Airway epithelial cell (primary cell): ENCODE results near the genes GRM8 and LRRC4.

GRCh38 chr7:121440717-121441516 lies 44.8 kb upstream of the FAM3C start:
- RAMPAGE, long total RNA: no peak

GRCh38 chr7:121530738-121531214 lies 134.7 kb upstream of the FAM3C start:
- RAMPAGE, long total RNA: no peak

- RAMPAGE, long total RNA: no peak
Measured at GRCh38 chr7:122672947-122673531, 25.9 kb downstream of the RNF133 start.

GRCh38 chr7:122848122-122848719 lies 38.0 kb downstream of the CADPS2 start:
- RAMPAGE, long total RNA: no peak

DNA sequence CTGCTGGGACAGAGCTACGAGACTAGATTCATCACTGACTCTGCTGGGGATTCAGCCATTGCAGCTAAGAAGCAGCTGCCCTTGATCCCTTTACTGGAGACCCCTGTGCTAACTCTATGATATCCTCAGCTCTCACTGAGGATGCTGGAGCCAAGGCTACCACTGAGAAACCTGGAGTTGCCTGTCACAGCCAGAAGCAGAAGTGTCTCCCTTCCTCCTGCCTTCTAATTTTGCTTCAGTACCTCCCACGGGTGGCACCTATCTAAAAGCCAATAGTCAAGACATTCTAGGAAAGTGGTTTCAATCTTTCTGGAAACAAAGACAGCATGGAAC lies 126.6 kb downstream of the IQUB start:
- RAMPAGE, long total RNA: no peak

- RAMPAGE, long total RNA: no peak
Measured at GRCh38 chr7:123527699-123528854, 6.3 kb downstream of the IQUB start.

GRCh38 chr7:123657978-123658413 lies 2.3 kb downstream of the LMOD2 start:
- RAMPAGE, long total RNA: no peak

DNA sequence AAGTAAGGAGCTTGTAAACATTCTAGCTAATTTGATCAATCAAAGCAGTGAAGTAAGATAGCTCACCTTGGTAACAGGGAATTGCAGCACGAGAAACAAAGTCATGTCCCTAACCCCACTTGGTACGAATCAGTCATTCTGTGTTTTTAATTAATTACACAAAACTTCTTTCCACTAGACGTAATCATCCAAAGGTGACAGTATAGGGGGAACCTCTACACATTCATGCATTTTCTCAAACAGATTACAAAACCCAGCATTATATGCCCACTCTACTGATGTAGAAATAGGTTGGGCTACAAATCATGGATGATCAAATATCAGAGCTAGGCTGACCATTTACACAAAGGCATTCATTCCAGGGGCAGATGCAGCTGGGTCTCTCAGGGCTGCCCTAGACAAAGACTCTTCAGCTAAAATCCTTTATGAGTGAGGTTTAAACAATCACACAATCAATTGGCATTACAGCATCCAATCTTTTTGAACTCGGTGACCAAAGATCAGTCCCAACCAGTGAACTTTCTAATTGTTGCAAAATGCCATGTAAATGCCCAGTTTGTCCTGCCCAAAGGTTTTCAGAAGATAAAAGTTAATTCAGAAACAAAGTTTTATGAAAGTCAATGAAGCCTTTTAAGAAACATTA lies 41.3 kb downstream of the GPR37 start:
- RAMPAGE, long total RNA: no peak

DNA sequence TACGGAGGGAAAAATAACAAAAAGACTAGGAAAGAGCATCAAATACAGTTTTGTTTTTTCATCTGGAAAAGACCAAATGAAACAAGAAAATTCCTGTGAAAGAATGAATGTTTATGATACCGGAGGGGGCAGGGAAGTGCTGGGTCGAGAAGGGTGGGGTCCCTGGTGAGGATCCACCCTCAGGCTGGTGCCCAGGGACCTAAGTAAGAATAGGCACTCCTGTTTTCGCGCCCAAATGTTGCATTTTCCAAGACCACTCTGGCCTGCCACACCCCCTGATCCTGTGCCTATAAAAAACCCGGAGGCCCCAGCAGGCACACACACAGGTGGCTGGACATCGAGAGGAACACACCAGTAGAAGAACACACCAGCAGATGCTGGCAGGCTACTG lies 633.8 kb upstream of the POT1 start:
- RAMPAGE, long total RNA: no peak

- RAMPAGE, long total RNA: no peak
Measured at GRCh38 chr7:127252671-127253440, at the start of gene GRM8. GRM8 (minus strand) TSS chr7:127252941.

DNA sequence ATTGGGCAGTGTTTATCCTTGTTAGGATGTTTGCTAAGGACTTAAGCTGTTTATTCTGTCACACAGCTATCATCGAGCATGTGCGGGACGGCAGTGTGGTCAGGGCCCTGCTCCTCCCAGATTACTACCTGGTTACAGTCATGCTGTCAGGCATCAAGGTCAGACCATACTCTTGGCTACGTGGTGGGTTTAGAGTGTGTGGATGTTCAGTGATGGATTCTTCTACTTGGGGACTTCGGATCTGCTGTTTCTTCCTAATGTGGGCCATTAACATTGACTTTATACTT lies 50.3 kb downstream of the SND1 start:
- RAMPAGE, long total RNA: no peak

DNA sequence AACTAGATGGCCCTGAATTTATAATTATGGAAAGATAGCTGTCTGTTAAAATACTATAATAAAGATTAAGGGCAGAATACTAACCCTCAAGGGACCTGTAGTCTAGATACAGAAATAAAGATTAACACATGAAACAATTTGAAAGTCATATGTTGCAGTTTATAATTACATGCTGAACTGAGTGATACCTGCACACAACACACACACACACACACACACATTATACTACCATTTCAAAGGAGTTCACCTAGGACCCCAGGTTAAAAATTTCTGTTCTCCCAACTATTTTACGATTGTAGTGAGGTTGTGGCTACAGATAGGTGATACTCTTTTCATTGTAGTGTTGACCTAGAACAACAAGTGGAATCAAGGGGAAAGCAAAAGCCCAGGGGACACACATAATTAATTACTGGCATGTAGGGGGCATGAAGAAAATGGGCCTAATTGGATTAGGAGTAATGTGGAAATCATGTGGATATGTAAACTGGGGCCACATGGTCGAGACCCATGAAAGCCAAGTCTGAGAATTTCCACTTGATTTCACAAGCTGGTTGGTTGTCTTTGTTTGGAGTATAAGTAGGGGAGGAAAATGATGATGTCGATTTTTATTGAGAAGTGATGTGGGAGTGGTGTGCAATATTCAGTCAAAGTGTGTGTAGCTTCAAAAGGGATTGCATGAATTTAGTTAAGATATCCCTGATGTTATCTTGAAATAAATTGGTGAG lies 132.0 kb downstream of the LRRC4 start:
- RAMPAGE, long total RNA: no peak

- RAMPAGE, long total RNA: no peak
Measured at GRCh38 chr7:127917662-127918456, 113.4 kb downstream of the LRRC4 start.

DNA sequence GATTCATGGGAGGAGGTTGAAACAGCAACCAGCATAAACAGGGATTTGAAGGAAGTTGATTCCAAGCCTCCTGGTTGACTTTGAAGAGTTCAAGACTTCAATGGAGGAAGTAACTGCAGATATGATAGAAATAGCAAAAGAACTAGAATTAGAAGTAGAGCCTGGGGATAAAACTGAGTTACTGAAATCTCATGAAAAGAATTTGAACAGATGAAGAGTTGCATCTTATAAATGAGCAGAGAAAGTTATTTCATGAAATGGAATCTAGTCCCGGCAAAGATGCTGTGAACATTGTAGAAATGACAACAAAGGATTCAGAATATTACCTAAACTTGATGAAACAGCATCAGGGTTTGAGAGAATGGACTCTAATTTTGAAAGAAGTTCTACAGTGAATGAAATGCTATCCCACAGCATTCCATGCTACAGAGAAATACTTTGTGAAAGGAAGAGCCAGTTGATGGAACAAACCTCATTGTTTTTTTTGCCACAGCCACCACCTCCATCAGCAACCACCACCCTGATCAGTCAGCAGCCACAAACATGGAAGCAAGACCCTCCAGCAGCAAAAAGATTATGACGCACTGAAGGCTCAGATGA lies 98.9 kb downstream of the LRRC4 start:
- RAMPAGE, long total RNA: no peak

DNA sequence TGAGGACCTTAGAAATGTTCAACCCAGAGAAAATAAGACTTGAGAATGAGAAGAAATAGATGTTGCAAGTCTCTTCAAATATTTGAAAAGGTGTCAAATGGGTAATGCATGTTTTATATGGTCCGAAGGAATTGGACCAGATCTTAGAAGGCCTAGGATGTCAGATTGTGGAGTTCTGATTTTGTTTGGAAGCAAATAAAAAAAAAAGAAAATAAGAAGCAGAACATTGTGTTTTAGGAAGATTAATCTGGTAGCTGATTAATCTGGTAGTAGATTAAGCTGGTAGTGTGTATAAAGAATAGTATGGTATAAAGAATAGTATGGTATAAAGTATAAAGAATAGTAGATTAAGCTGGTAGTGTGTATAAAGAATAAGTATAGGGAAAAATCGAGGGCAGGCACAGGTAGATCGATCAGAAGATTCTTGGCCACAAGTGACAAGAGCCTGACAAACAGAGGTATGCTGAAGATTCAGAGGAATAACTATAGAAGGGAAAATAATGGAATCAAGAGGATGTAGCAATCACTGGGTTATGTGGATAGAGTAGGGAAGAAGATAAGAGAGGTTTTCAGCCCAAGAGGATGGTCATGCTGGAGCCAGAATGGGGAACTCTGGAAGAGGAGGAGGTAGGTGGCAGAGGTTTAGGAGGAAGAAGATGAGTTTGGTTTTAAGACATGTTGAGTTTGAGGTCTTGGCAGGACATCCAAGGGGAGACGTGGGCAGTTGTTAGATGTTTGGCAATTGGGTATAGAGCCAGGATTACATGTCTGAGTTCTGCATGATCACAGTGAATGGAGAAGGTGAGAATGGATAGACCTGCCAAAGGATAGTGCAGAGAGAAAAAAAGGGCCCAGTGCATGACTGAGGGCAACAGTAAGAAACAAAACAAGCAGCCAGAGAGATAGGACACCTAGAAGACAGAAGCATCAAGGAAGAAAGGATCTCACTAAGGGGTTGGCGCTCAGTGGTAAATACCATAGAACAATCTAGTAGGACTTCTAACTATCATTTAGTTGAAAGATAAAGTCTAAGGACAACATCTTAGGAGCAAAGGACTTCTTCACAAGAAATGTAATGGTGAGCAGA lies 53.6 kb downstream of the LRRC4 start:
- RAMPAGE, long total RNA: no peak

GRCh38 chr7:128027441-128028250 lies 3.6 kb downstream of the LRRC4 start:
- RAMPAGE, long total RNA: no peak

DNA sequence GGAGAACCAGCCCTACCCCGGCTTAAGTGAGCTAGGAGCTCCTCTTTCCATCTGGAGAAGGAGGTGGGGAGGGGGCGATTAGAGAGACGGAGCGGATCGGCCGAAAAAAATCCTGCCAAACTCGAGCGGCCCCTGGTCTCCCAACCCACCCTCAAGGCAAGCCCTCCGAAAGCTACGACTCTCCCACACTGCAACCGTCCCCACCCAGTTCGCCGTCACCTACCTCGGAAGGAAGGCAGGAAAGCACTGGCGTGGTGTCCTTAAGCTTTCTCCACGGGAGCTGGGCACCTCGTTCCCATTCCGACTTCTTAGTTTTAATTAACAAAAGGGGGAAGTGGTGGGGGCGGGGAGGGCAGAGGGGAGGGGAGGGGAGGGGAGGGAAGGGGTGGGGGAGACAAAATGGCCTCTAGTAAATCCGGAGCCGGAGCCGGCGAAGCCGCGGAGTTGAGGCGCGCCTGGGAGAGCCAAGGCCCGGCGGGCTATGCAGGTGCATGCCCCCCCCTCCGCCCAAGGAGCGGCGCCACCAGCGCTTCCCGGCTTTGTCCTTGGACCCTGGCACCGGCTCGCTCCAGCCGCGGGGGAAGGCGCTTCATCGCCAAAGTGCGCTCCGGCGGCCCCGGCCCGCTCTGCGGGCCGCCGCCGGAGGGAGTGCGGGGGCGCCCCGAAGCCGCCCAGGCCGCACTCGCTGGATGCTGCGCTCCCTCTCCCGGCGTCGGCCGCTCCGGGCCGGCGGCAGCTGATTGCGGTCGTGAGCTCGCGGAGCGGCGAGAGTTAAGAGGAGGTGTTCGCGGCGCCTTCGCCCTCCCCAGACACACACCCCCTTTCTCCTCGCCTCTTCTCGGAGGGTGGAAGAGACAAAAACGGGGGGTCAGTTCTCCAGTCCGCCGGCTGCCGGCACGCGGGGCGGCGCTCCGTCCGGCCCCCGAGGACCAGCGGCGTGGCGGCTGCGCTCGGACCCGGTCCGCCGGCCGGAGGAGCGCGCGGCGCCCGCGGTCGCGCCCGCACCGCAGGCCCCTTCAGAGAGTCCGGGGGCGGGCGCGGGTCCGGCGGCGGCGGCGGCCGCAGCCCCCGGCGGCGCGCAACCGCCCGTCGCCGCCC lies at the start of gene LRRC4:
TSS of gene LRRC4 (minus strand) at position 748 of the 1,098 bp plus-strand sequence.
- RAMPAGE, long total RNA: no peak

DNA sequence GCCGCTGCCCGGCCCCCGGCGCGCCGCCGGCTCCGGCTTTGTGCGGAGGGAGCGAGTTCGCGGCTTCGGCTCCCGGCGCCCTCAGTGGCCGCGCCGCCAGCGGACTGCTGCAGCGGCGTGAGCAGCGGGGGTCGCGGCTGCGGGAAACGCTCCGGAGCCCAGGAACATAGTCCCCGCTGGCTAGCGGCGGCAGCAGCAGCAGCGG lies 453 bp upstream of the LRRC4 start:
- RAMPAGE, long total RNA: no peak

- RAMPAGE, long total RNA: no peak
Measured at GRCh38 chr7:128201220-128201692, 39.8 kb upstream of the LEP start.

- RAMPAGE, long total RNA: no peak
Measured at GRCh38 chr7:128303855-128304164, 39.9 kb downstream of the RBM28 start.